Metastatic Pancreatic Carcinoma in the Ovary (tissue), 1 donor: ENCODE measurements around a stretch of chr11.

- PRO-cap: bidirectional peak, plus-strand start at chr11:835142, minus-strand start at chr11:834992
Measured at GRCh38 chr11:834782-835344, 2.1 kb downstream of the CD151 start.

DNA sequence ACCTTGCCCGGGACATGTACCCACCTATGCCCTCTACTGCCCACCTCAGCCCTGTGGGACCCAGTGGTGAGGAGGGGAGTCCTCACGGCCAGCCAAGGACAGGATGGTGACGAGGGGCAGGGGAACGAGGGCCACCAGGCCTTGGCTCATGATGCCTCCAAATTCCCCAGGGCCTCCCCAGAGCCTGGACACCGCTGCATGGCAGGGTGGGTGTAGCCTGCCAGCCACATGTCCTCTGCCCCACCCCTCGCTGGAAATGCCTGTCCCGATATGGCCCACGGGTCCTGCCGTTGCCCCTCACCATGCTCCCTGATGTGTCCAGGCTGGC lies 26.2 kb downstream of the TSPAN4 start:
- PRO-cap: no peak

DNA sequence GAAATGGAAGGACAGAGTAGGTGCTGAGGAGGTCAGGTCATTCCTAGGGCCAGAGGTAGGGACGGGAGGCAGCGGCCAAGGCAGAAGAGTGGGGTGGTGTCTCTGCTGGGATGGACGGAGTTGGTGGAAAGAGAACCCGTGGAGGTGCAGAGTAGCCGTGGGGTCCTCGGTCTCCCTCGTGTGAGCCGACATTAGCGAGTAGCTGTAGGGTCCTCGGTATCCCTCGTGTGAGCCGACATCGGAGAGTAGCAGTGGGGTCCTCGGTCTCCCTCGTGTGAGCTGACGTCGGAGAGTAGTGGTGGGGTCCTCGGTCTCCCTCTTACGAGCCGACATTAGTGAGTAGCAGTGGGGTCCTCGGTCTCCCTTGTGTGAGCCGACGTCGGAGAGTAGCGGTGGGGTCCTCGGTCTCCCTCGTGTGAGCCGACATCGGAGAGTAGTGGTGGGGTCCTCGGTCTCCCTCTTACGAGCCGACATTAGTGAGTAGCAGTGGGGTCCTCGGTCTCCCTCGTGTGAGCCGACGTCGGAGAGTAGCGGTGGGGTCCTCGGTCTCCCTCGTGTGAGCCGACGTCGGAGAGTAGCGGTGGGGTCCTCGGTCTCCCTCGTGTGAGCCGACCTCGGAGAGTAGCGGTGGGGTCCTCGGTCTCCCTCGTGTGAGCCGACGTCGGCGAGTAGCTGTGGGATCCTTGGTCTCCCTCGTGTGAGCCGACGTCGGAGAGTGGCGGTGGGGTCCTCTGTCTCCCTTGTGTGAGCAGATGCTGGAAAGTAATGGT lies 49.6 kb downstream of the AP2A2 start:
- PRO-cap: no peak

GRCh38 chr11:1008981-1009311 lies 27.6 kb downstream of the MUC6 start:
- PRO-cap: no peak

- PRO-cap: no peak
Measured at GRCh38 chr11:1010668-1011409, 25.7 kb downstream of the MUC6 start.

DNA sequence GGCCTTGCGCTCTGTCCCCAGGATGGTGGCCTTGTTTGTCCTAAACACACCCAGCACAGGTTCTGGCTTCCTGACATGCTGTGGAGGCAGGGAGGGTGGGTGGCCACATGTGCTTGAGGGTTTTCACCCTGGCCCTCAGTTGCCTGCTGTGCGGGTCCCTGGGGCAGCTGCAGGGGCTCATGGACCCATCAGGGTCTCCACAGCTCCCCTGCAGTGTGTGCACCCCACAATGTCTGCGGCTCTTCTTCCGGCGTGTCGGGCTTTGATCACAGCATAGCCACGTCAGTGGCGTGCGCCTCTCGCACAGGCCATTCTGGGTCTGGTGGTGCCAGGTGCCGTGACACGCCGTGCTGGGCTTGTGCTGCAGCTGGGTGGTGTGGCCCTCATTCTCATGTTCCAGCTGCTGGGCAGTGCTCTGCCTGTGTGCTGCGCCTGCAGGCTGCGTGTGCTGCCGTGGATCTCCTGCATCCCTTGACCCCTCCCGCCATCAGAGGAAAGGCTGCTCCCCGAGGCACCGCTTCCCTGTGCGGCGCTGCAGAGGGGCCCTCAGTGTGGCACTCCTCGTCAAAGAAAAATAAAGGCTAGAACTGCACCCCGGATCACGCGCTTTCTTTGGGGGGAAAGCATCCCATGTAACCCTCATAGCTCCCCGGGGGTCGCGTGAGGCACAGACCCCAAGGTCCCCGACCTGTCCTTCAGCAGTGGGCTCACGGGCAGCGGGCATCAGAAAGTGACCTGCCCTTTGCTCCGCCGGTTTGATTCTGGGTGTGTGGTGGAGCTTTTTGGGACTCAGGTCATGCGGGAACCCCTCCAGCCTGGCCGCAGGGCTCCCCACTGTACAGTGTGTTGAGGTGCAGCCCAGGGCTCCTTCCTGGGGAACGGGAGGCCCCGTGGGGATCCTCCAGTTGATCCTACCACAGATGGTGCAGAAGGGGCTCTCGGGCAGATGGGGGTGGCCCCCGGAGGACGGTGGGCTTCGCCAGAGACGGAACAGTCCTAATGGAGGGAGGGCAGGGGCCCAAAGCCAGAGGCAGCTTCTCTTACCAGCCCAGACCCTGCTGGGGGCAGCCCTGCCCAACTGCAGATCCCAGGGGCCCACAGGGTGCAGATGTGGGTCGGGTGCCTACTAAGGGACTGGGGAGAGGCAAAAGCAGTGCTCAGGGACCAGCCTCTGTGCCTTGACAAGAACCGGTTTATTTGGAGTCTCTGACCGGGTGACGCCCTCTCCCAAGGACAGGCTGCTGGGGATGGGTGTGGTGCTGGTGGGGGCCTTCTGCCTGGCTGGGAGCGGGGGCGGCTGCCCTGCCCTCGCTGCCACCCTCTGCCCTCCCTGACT lies 24.4 kb downstream of the MUC6 start:
- PRO-cap: no peak

DNA sequence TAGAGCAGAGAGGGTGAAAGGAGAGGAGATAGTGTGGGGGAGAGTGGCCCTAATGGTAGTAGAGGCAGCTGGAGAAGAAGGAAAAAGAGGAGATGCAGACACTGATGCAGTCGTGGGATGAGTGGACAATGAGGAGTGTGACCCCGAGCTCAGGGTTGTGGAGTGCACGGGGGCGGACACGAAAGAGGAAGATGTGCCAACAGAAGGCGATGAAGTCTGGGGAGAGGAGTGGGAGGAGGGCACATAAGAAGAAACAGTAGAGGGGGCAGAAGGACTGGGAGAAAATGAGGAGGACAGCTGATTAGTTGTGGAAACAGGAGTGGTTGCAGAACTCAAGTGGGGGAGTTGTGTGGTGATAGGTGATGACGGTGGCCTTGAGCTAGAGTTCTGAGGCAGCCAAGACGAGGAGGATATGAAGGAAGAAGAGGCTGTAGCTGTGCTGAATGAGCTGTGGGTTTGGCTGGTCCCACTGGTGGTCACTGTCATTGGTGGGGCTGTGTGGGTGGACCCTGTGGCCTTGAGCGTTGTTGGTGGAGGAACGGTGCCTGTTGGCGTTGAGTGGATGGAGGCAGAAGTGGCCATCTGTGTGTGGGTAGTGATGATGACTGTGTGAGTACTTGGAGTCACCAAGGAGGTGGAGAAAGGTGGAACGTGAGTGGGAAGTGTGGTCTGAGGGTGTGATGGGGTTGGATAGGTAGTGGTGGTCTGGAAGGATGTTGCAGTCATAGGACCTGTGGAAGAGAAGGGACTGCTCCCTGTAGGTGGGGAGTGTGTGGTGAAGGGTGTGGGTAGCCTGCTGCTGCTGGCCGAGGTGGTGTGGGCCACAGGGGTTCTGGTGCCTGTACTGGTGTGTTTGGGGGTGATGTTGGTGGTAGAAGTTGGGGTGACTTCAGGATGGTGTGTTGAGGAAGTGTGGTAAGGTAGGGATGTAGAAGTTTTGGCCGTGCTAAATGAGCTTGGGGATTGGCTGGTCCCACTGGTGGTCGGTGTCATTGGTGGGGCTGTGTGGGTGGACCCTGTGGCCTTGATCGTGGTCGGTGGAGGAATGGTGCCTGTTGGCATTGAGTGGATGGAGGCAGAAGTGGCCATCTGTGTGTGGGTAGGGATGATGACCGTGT lies 20.0 kb downstream of the MUC6 start:
- PRO-cap: no peak

- PRO-cap: no peak
Measured at GRCh38 chr11:1064105-1064813, 27.7 kb upstream of the MUC6 start.

DNA sequence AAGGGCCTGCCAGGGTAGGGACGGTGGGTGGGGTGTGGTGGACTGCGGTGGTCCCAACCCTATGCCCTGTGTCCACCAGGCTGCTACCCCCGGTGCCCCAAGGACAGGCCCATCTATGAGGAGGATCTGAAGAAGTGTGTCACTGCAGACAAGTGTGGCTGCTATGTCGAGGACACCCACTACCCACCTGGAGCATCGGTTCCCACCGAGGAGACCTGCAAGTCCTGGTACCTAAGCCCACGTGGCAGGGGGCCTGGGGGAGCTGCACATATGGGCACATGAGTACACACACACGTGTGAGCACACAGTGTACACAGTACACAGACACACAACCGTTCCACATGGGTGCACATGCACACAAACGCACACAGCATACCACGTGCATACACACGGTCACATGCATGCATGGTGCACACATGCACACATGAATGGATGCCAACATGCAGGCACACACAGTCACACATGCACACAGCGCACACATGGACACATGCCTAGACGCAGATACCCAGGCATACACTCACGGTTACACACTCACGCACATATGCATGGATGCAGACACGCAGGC lies 54.2 kb upstream of the MUC6 start:
- PRO-cap: no peak

DNA sequence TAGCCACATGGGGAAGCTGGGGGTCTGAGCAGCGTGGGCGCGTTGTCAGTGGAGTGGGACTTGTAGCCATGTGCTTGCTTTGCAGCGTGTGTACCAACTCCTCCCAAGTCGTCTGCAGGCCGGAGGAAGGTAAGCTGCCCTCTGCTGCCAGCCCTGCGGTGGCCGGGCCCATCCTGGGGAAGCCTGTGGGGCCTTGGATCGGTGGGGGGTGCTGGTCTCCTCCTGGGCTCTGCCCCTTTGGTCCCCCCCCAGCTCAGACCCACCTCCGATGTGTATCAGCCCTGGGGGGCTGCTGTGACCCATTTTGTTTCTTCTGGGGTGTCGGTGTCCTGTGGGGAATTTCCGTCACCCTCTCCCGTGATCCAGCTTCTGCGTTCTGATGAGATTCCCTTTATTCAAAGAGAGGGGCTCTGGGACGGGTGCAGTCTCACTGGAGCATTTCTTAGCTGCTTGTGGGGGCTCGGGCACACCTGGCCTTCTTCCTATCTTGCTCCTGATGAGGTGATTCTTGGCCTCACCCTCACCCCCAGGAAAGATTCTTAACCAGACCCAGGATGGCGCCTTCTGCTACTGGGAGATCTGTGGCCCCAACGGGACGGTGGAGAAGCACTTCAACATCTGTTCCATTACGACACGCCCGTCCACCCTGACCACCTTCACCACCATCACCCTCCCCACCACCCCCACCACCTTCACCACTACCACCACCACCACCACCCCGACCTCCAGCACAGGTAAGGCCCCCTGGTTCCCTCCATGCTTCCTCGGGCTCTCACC lies 56.0 kb upstream of the MUC6 start:
- PRO-cap: no peak

DNA sequence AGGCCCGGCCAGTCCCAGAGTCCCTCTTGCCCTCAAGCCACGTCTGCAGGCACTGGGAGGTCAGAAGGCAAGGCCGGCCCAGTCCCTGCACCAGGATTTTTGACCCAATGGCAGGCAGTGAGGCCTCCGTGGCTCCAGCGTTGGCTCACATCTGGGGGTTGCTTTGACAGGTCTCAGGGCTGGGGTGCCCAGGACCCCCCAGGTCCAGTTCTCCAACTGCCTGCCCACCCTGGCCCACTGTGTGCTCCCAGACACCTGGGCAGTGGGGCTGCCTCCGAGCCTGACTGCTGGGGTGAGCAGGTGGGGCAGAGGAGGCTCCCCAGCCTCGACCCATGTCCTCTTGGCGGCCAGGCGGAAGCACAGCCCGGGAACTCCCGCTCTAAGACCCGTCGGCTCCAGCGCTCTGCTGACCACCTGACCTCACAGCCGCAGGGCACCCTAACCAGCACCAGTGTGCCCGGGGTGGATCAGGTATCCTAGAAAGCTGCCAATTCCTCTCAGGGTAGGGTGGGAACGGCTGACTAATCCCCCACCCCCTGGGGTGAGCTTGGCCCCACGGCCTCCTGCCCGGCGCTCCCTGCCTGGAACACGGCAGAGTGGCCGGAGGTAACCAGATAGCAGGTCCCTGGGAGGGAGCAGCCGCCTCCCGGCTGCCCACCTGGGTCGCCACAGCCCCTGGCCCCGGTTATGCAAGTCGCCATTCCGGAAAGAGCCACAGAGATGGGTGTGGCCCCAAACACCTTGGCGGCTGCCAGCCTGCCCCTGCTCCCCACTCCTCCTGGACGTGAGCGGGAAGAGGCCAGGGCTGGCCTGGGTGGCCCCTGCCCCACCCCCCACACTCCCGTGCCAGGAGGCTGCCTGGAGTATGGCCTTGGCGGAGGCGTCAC lies 19.2 kb upstream of the MUC5B start:
- PRO-cap: no peak

DNA sequence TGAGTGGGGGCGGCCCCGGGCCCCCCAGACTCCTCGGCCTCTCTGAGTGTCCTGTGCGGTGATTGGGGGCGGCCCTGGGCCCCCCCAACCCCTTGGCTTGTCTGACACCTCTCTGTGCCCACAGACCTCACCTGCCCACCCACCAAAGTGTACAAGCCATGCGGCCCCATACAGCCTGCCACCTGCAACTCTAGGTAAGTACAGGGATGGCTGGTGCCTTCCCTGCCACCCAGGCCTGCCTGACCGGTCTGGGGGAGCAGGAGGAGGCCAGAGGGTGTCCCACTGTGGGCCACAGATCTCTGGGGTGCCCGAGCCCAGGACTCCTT lies 33.1 kb downstream of the MUC5B start:
- PRO-cap: no peak

DNA sequence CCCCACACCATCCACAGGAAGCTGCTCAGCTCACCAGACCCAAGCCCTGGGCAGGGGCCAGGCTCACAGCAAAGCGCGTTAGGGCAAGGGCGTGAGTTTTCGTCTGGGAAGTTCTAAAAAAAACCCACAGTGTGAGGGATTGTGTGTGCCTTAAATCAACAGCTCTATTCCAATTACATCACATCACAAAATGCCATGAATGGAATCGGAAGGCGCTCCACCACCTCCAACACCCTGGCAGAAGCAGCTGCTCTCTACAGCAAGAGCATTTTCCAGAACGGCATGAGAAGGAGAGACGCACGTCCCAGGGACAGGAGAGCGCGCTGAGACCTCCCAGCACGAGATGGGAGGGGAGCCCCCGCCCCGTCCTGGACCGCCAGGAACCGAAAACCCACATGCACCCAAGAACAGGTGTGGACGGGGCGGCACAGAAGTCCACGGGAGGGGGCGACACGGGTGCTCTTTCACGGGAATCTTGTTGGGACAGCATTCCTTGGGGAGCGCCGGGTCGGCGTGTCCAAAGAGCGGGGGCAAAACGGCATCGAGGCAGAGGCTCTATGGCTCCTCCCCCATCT lies 32.9 kb downstream of the TOLLIP start:
- PRO-cap: no peak

DNA sequence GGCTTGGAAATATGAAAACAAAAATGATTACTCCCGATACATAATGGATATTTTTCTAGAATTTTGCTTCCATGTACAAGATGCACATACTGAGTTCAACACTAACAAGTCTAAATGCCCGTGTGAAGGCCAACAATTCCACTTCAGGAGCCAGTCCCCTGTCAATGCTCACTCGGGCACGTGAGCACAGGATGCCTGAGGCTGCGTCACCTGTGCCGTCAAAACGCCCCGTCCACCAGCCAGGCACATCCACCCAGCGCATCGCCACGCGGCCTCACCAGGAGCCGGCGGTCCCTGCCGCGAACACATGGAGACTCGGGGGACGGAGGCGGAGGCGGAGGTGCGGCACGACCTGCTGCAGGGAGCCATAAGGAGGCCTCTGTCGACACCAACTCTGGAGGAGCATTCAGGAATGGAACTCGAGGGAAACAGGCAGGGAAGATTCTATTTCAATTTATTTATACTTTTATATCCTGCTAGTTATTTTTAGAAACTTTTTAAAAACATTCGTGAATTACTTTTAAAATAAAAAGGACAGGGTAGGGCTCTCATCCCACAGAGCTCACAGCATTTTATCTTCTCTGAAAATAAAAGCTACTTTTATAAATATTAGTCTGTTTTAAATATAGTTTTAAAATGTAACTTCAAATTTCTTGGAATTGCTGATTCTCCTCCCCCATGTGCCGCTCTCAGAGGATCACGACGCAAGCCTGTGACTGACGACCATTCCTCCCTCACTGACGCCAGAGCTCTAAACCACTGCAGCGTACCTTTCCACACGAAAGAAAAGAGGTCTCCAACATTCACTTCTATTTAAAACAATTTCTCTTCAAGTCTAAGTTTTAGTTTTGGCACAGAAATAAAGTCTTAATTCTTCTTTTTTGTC lies 9.6 kb downstream of the TOLLIP start:
- PRO-cap: no peak

- PRO-cap: bidirectional peak, plus-strand start at chr11:1383296, minus-strand start at chr11:1382973; bidirectional peak, plus-strand start at chr11:1383470, minus-strand start at chr11:1383362
Measured at GRCh38 chr11:1382726-1383744, 6.7 kb upstream of the BRSK2 start.

DNA sequence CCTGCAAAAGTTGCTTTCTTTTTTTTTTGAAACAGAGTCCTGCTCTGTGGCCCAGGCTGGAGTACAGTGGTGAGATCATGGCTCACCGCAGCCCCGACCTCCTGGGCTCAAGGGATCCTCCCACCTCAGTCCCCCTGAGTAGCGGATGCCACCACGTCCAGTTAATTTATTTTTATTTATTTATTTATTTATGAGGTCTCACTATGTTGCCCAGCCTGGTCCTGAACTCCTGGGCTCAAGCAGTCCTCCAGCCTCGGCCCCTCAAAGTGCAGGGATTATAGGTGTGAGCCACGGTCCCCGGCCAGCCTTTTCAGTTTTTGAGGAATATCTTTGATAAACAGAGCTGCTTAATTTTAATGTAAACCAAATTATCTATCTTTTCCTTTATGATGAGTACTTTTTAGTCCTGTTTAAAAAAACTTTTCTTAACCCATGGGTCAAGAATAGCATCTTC lies 35.6 kb upstream of the MOB2 start:
- PRO-cap: no peak

DNA sequence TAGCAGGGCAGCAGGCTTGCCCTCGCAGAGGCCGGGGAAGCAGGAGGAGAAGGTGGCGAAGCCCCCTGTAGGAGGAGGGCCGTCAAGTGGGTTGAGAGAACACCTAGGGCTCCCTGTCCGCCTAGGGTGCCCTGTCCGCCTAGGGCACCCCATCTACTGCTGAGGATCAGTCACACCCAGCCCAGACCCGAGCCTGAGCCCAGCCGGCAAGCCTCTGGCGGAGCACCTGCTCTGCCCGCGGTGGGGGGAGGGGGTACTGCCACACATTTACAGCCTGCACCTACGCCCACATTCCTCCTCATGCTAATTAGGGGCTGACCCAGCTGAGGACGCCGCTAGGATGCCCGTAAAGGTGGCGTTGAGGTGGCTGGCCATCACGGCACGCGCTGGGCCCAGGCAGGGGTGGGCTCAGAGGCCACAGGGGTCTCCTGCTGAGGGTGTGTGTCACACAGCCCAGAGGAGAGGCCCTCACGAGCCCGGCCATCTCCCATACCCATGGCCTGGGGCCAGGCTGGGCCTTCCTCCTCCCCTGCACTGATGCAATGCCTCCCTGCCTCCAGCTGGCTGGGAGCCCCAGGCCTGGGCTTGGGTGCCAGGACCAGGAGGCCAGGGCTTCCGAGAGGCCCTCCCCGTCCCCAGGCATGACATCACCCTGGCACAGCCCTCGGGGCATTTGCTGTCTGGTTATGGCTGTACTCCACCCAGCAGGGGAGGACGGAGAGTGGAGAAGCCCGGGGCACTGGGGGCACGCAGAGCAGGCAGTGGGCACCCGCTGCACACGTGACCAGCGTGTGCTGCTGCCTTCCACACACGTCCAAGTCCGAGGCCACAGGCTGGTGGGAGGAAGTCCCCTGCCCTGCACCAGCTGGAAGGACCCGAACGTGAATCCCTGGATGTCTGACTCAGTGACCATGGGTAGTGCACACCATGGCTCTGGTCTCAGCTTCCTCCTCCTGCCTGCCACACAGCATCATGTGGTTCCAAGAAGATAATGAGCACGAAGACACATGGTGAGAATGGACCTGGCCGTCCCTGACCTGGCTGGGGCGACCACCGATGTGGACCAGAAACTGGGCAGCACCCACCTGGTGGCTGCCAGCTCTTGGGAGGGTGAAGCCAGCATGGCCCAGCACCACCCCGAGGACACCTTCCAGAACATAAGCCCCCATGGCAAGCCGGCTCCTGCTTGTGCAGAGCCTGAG lies 12.7 kb downstream of the DUSP8 start:
- PRO-cap: bidirectional peak, plus-strand start at position 349 of the sequence, minus-strand start at position 242 of the sequence

DNA sequence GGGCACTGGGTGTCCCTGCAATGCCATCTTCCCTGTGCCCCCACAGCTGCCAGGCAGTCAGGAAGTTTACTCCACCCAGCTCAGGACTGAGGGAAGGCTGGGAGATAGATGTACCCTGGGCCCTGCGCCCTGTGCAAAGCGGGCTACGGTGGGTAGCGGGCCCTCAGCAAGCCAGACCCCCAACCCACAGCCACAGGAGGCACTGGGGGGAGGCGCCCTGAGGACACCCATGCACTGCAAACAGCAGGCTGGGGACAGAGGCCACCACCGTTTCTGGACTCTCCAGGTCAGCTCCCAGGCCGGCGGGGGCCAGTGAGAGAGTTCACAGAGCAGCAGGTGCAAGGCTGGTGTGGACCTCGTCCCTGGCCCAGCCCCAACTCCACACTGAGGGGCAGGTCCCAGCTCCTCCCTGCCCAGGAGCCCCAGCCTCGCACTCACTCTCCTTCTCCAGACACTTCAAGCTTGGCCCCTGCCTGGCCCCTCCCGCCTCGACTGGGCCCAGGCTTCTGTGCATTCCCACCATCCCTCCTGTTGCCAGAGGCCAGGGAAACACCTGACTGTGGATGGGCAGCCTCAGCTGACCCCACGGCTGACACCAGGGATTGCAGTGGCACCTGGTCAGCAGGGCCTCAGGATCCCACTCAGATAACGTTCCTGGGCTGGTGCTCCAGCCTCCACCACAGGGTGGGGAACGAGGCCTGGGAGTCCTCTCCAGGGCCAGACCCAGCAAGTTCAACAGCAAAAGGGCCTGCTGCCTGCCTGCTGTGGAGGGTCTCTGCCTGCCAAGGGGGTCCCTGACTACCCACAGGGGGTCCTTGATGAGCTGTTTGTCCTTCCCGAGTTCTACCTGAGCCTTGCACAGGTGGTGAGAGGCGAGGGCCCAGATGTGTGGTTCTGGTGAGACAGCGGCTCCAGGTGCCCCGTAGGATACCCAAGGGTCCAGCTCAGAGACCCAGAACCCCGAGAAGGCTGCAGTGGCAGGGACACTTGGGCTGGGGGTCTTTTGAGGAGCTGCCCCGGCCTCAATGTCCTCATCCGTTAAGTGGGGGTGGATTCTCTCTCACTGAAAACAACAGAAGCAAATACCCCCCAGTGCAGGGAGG lies 4.6 kb downstream of the DUSP8 start:
- PRO-cap: no peak

DNA sequence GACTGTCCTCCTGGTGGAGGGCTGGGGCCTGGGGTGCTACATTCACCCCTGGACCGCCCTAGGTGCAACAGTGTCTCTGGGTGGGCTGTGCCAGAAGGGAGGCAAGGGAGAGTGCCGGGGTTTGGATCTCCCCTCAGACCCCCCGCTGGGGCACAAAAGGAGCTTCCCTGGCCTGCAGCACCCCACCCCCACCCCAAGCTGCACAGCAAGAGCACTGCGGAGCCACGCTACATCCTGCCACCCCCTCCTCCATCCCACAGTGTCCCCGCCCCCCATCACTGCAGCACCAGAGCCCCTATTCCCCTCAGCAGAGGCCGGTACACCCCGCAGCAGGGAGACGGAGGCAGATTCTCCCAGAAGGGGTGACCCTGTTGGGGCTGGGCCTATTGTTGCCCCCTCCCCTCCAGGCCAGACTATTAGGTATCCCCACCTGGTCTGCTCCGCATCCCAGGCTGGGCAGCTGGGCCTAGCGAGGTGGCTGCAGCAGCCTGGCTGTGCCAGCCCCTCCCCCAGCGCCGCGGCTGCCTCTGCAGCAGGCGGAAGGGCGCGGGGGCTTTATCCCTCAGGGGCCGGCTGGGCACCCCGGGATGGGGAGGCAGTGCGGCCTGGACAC lies 1.2 kb downstream of the DUSP8 start:
- PRO-cap: no peak

- PRO-cap: no peak
Measured at GRCh38 chr11:1661363-1661770, 31.8 kb downstream of the KRTAP5-5 start.